ENCODE results near the gene SLC39A11.

DNA sequence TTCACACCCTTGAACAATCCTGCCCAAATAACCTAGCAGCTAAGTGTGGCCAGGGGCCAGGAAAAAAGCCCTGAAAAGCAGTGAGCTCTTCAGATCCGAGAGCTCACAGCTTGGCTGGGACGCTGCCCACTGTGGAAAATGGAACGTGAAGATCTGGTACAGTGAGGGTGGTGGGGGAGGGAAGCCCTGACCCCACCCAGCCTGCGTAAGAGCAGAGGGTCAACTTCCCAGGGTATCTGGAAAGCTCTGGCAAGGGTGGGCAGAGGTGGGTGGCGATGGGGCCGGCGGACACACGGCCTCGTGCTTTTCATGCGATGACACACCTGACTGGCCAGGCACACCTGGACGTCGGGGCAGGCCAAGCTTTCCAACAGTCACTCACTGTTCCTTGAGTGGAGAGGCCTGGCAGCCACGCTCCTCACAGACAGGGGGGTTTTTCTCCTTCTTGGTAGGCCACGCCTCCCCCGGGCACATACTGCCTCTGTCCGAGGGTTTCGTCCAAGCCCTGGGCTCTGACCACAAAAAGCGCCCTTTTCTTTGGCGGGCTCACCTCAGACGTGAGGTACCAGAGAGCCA lies 324.7 kb downstream of the SOX9 start:
- RRBS, 2 experiments: no CpG with 5 or more reads among the region's 20 CpGs

- RRBS, 2 experiments: 2 to 6% methylated on average over 3 to 13 of the region's 76 CpGs
Observed at GRCh38 chr17:72592148-72593062, 471.6 kb downstream of the SOX9 start.

- RRBS, 2 experiments: no CpG with 5 or more reads among the region's 12 CpGs
Observed at GRCh38 chr17:72631303-72631964, 461.1 kb downstream of the SLC39A11 start.

GRCh38 chr17:72664694-72665543 lies 427.6 kb downstream of the SLC39A11 start:
- RRBS, 2 experiments: no CpG with 5 or more reads among the region's 2 CpGs

DNA sequence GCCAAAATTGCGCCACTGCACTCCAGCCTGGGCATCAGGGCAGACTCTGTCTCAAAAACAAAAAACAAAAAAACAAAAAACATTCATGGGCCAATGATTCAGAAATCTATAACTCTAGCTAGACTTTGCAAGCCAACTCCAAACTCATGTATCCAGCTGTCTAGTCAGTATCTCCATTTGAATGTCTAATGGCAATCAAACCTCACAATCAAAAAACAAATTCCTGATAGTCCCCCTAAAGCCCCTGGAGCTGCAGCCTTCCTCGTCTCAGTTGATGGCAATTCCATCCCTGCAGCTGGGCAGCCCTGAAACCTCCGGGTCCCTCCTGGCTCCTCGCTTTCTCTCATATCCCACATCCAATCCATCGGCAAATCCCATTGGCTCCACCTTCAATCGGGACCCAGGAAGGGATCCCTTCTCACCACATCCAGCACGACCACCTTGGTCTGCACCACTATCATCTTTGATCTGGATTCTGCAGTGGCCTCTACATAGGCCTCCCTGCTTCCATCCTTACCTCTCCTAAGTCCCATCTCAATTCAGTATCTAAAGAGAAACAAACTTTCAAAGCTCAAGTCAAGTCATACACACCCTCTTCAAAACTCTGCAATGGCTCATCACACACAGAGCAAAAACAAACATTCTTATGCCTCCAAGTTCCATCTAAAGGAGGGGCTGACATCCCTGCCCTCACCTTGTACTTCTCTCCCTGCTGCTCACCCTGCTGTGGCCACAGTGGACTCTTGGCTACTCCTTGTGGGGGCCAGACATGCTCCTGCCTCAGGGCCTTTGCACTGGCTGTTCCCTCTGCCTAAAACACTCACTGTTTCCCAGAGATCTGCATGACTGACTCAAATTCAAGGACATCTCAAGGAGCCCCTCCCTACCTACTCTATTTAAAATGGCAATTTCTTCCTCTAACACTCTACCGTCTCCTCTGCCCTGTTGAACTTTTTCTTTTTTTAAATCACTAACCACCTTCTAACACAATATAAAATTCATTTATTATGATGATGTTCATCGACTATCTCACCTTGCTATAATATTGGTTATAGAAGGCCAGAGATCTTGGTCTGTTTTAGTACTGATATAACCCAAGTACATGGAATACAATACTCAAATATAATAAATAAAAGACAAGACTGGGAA lies 247.5 kb downstream of the SLC39A11 start:
- RRBS, 2 experiments: no CpG with 5 or more reads among the region's 9 CpGs

- RRBS, 2 experiments: no CpG with 5 or more reads among the region's 9 CpGs
Observed at GRCh38 chr17:72886721-72887553, 205.6 kb downstream of the SLC39A11 start.

DNA sequence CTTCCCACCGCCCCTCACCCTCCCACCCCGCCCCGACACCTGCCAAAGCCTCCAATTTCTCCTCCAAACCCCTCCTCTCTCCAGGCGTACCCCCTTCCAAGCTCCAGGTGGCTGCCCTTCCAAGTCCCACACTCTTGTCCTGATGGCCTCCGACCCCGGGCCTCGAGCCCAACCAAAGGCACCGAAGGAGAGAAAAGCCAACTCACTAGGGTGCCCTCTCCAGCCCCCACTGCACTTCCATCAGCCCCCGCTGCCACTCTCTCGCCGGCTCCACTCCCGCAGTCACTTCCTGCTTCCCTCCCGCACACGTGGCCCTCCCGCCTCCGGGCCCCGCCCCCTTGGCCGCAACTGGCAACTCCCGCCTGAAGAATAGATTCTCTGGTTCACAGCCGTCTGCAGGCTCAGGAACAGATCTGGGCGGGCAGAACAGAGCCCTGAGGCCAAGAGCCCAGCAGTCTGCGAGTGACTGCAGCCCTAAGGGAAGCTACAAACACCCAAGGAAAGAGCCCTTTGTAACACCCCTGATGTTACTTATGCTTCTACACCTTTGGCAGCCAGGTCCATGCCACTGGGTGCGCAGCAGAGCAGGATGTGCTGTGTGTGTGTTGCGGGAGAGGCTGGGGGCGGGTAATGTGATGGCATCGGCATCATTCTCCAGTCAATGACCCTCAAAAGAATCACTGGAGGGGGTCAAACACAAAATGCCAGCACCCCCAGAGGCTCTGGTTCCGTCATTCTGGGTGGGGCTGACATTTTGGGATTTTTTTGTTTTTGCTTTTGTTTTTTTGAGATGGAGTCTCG lies at the start of gene SLC39A11:
Gene SLC39A11 (minus strand): TSS at position 284 of the 801 bp plus-strand sequence.
- RRBS, 2 experiments: under 1 to 6% methylated on average over 11 of the region's 28 CpGs

GRCh38 chr17:73156147-73156591 lies 8.6 kb upstream of the SSTR2 start:
- RRBS, 2 experiments: 1 to 8% methylated on average over 3 of the region's 15 CpGs

- RRBS, 2 experiments: 94% methylated on average over 5 of the region's 21 CpGs
Observed at GRCh38 chr17:73205107-73206449, 12.7 kb downstream of the COG1 start.

DNA sequence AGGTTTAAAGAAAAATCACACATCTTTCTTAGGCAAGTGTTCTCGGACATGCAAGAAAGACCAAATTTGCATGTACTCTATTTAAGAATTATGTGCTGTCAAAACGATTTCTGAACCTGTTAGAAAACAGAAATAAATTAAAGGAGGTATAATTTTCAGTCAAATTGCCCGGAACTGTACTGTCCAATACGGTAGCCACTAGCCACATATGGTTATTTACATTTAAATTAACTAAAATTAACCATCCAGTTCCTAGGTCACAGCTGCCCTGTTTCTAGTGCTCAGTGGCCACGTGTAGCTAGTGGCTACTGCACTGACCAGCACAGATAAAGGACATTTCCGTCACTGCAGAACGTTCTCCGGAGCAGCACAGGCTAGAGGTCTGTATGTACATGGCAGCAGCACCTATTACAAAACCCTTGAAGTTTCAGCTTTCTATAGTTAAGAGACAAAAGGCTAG lies 4.3 kb downstream of the FAM104A start:
- RRBS, 2 experiments: no CpG with 5 or more reads among the region's 8 CpGs

GRCh38 chr17:73261974-73262759 lies 487 bp upstream of the CPSF4L start:
- RRBS, 2 experiments: no CpG with 5 or more reads among the region's 18 CpGs

- RRBS, 2 experiments: 88% methylated on average over 3 of the region's 23 CpGs; no CpG with 5 or more reads in 1 of the 2 experiments
Observed at GRCh38 chr17:73283608-73284764, 22.3 kb upstream of the CPSF4L start.

DNA sequence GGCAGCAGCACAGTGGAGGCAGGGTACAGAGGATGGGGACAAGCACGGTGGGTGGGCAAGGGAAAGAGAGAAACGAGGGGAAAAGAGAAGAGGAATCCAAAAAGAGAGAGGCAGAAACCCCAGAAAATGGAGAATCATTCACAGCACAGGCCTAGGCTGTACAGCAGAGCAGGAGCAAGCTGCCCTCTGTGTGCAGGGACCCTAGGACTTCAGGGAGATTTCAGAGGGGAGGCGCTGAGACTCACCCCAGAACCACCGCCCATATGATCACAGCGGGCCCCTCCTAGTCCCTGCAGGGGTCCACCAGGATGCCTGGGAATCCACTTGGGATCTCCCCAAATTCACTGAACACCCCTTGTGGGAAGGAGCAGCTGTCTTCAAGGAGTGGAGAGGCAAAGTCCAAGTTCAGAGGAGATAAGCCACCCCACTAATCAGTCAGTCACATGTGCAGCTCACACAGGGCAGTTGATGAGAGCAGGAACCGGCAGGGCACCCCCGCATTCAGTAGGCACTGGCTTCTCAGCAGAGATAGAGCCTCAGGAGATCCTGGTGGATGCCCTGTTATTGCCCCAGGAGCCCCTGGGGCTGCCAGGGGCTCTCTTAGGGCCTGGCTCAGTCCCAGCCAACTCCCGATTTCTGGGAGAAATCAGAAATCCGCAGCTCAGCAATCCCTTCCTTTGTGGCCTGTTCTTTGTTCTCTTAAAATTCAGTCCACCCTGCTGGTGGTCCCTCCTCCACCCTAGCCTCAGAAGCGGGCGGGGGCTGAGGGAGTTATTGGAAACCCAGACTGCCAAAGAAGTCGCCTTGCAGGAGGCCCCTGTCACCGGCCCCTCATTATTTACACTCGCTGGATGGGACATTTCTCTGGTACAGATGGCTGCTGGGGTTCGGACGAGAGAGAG lies 2.0 kb downstream of the CDC42EP4 start:
- RRBS, 2 experiments: no CpG with 5 or more reads among the region's 16 CpGs

- RRBS, 2 experiments: no CpG with 5 or more reads among the region's 6 CpGs
Observed at GRCh38 chr17:73347429-73347843, 35.6 kb upstream of the CDC42EP4 start.

DNA sequence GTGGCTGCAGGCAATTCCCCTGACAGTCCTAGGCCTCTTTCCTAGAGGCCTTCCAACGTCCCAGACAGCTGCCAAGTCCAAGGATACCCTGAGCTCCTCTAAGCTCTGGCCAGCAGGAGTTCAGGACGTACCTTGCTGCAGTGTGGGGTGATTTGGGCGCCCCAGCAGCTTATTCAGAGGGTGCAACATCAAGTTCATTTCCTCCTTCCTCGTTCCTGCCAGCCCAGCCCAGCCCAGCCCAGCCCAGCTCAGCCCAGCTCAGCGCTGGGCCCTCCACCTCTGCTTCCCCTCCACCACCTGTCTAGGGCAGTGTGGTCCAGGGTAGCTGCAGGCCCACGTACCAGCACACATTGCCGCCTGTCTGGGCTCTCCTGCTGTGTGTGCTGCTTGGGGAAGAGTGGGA lies 246.4 kb upstream of the RPL38 start:
- RRBS, 2 experiments: no CpG with 5 or more reads among the region's 7 CpGs

- RRBS, 2 experiments: 80% methylated on average over 1 of the region's 10 CpGs; no CpG with 5 or more reads in 1 of the 2 experiments
Observed at GRCh38 chr17:74239150-74239536, 25.8 kb downstream of the TTYH2 start.

DNA sequence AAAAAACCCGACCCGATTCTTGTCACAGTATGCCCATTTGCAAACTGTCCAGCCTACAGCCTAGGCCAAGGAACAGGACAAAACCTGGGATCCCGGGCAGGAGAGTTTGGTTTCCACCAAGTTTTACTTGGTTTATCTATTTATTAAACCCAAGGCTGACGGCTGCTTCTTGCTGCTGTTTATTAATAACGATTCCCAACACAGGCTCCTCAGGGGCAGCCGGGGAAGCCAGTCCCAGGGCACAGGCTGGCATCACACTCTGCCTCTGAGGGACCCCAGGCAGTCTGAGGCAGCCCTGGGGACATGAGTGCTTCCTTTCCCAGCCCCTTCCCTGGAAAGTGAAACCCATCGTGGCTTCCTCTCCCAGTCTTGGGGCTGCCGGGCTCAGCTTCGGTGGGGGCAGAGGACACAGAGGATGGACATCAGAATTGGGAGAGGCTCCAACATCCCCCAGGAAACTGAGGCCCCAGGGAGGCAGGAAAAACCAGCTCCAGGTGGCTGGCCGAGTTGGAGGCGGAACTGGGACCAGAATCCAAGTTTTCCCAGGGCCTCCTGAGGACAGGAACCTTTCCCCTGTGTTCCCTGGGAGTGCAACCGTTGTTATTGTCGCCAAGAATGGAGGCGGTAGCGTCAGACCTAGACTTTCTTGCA lies 984 bp upstream of the KIF19 start:
- RRBS, 2 experiments: 12% methylated on average over 2 of the region's 15 CpGs; no CpG with 5 or more reads in 1 of the 2 experiments

DNA sequence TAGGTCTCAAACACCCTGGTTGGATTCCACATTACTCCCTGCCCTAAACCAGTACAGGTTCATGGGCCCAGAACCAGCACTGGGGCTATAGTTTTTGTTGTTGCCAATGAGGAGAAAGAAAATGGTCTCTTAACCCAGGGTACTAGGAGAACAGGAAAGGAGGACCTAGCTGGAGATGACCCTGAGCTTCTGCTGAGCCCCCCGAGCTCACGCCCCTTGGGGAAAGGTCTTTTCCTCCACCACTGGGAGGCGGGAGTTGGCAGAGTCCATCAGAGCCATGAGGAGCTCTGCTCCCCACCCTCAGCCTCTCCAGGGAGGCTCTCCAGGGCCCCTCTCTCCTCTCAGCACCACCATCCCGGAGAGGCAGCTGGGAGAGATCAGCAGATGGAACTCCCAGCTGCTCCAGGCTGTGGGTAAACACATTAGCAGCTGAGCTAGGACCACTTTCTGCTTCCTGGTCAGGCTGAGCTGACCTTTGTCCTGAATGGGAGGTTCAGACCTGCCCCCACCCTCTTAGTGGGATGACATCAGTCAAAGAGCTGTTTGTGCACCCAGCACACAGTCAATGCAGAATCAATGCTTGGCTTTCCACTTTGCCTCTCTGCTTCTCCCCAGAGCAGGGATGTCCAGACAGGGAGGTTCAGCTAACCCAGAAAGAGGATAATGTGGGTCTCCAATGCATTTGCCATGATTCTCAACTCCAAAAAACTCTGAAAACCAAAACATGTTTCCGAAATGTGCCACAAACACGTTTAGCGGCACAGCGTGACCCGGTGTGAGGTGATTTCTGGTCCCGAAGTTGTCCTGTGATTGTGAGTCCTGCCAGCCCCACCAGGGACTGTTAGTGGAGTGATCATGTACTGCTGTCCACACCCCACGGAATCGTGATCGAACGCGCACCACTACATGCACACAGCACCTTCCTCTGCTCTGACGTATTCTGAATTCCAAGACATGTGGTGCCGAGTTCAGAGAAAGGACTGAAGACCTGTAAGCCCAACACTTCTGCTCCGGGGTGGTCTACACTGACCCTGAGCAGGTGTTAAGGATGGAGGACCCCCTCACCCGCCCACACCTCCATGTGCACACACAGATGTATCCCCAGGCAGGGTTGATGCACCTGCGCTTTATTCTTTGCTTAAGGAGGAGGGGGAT lies 6.7 kb downstream of the GPR142 start:
- RRBS, 2 experiments: no CpG with 5 or more reads among the region's 20 CpGs

DNA sequence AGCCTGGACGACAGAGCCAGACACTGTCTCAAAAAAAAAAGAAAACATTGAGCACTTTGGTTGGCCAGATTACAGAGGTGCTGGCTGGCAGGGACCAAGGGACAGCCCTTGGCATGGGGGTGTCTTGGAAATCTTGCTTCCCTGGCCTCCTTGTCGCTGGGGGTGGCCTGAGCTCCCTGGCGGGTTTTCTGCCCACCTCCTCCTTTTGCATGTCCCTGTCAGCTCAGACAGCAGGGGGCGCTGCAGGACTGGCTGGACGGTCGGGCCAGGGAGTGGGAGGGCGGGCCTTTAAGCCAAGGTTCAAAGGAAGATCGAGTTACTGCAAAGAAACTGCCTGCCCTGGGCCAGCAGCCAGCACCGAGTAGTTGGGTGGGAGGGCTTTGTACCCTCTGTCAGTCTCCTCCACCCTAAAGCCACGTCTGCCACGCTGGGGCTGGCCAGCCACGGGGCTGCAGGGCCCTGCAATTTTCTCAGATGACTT lies 12.1 kb downstream of the GPR142 start:
- RRBS, 2 experiments: no CpG with 5 or more reads among the region's 12 CpGs

- RRBS, 2 experiments: no CpG with 5 or more reads among the region's 8 CpGs
Observed at GRCh38 chr17:74447820-74448194, 15.9 kb downstream of the GPRC5C start.